Measurements from ENCODE around the gene ZNF624.

DNA sequence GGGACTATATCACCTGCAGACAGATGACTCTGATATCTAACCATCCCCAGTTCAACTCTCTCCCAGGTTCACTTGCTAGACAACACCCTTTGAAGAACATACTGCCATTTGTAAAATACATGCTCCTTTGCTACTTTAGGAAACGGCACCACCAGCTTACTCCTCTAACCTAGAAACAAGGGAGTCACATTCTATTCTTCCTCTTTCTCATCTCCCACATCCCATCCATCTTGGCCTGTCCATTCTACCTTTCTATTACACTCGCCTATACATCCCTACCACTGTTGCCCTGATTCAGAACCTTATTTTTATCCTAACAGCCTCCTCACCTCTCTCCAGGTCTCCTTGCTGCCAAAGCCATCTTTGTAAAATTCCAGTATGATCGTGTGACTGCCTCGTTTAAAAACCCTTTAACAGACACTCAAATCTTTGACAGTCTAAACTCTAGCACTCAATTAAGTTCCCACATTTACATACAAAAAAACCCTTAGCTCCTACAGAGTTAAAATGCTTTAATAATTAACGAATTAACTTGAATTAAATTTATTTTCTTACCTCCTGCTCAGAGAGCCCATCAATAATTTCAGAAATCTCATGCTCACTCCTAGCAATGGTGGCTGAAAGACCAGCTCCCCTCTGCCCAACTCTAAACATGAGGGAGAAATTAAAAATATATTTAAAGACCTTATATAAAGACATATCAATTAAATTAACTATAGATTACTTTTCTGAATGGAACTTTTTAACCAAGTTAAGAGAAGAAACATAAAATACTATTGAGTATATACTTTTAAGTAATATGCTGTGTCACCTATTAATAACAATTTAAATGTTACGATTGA is 72.1 kb downstream of the NCOR1 start:
- RRBS, result no CpG with 5 or more reads among the region's 6 CpGs

DNA sequence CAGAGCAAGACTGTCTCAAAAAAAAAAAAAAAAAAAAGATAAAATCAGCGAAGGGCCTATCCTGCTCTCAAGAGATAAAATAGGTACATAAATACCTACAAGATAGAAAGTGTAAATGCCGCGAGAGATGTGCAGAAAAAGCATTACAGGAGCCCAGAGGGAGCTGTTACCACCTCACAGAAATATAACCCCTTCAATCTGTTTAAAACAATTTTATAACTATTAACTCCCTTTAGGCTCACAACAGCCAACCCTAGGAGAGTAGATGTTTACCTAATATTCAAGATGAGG is 1.9 kb downstream of the NCOR1 start:
- RRBS, result no CpG with 5 or more reads among the region's 3 CpGs

DNA sequence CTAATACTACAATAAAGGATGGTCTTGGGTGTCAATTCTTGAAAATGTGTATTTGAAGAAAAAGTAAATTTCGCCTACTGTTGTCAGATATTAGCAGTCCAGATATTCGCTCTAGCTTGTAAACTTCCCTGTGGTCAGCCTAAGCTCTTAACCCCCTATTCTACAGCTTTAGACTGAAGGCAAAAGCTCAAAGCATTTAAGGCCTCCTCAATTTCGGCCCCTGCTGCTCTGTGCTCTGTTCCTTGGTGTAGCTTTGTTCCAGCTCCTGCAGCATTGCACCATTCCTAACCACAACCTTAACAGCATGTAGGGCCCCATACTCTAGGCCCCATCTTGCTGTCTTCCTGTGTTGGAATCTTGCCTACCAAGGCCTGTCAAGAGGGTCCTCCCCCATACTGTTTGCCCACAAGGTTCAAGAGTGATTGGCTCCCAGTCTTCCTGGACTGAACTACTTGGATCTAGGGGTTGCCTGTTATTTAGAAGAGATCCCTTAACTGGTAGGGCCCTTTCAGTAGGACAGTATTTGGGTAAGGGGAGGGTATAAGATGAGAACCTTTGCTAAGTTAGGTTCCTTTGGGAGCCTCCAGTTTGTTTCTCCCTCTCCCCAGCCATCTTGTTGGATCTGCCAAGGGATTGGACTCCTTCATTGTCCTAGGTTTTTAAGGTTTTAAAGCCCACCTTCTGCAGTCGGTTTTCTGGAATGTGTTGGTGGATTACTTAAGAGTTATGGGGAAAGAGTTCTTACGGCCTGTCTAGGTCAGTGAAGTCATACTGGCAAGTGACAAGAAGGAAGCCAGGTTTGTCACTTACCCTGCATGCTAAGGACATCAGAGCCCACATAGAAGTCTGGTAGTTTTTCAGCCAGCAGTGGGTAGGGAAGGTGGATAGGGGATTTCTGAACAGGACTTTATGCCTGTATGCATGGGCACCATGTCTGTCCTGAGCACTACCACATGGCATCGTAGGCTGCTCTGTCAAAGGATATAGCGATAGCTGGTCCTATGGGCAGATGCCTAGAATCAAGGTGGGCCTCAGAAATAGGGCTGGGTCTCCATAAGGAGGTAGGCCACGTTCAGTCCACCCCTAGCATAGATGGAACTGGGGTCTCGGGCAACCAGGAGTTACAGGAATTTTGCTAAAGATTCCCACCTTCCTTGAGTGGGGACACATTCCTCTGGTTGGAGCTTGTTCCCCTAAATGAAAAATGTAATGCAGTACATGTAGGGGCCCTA is 27.0 kb downstream of the TRPV2 start:
- RRBS, result no CpG with 5 or more reads among the region's 9 CpGs

- RRBS, result no CpG with 5 or more reads among the region's 6 CpGs
These were observed 14.9 kb downstream of the LRRC75A start for GRCh38 chr17:16477080-16477566.

DNA sequence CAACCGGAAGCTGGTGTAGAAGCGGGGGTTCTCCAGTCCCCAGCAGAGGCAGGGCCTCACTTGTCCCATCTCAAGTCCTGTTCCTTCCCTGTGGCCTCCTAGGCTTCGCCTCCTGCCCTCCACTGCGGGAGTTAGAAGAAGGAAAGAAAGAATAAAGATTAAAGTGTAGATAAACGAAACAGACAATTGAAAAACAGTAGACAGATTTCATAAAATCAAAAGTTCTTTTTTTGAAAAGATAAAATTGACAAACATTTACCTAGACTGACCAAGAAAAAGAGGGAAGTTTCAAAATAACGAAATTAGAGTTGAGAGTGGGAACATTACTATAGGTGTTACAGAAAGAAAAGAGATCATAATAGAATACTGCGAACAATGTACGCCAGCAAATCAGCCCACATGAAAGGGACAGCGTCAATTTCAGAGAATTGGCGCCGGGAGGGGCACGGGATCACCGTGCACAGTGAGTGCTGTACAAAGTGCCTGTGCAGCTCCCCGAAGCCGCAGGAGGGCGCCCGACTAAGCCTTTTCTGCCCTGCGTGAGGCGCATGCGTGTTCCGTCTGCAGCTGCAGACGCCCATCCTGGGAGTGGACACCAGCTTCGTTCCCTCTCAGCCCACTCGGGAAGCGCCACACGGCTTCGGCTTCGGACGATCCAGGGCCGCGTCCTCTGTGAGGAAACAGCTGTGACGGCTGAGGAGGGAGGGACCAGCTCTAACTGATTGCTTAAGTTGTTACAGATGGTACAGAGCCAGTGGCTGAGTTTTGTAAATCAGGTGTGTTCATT is 15.1 kb upstream of the ZNF287 start:
- RRBS, result no CpG with 5 or more reads among the region's 32 CpGs

DNA sequence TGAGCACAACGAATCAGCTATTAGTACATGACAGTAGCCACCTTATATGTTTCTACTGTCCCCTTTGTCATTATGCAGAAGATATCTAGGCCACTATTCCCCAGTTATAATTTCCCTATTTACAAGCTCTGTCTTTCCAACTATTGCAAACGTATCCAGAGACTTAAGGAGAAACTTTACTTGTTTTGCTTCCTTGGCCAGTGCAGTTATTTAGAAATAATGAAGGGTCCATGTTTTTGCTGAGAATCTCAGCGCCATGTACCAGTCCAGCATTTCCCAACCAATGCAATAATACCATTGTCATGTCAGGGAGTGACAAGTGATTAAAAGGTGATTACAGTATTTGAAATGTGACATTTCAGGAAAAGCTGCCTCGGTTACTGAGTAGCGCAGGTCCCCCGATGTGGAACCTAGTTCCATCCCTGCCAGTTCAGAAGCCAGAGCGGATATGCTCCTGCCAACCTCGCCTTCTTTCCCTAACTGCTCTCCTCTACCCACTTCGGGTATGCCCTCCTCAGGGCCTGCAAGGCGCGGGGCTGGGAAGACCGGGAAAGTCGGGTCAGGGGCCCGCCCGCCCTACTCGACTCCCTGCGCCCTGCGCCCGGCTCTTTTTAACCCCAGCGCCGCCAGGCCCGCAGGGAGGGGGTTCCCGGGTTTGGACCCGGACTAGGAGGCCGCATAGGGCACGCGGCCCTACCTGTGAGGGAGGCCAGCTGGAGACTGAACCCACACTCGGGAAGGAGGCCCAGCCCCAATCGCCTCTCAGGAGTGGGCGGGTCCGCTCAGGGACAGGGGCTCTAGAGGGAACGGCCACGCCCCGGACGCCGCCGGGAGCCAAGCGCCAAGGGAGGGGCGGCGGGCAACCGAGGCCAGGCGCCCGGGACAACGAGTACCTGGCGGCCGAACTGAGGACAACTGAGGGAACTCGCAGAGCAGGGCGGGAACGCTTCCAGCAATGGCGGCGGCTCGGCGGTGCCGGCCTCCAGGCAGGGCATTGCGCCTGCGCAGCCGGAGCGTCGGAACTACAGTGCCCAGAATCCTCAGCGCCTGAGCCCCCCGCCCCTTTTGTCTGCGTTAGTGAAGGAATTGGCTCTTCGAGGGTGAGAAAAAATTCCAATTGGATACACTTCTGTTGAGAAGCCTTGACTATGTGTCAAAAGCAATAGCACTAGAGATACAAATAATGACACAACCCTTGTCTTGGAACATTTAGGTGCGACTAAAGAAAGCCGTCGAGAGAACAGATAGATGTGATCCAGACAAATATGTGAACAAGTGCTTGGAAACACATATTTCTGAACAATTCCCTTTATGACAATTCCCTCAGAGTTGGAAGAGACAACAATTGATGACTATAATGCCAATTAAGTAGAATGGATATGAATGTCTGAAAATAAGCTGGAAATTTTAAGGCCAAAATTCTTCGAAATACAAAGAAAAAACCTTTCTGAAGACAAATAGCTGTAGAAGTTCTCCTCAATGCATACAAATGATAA is at the start of gene ZNF624:
TSS of gene ZNF624 (minus strand) at position 980 of the 1,496 bp plus-strand sequence.
- RRBS, result 1% methylated on average over 28 of the region's 67 CpGs

- RRBS, result no CpG with 5 or more reads among the region's 13 CpGs
These were observed 132.3 kb downstream of the CCDC144A start for GRCh38 chr17:16822375-16822646.

GRCh38 chr17:17021032-17022042 is 20.9 kb upstream of the MPRIP start:
- RRBS, result 39% methylated on average over 2 of the region's 20 CpGs

- RRBS, result no CpG with 5 or more reads among the region's 8 CpGs
These were observed 16.6 kb upstream of the MPRIP start for GRCh38 chr17:17025569-17026211.

DNA sequence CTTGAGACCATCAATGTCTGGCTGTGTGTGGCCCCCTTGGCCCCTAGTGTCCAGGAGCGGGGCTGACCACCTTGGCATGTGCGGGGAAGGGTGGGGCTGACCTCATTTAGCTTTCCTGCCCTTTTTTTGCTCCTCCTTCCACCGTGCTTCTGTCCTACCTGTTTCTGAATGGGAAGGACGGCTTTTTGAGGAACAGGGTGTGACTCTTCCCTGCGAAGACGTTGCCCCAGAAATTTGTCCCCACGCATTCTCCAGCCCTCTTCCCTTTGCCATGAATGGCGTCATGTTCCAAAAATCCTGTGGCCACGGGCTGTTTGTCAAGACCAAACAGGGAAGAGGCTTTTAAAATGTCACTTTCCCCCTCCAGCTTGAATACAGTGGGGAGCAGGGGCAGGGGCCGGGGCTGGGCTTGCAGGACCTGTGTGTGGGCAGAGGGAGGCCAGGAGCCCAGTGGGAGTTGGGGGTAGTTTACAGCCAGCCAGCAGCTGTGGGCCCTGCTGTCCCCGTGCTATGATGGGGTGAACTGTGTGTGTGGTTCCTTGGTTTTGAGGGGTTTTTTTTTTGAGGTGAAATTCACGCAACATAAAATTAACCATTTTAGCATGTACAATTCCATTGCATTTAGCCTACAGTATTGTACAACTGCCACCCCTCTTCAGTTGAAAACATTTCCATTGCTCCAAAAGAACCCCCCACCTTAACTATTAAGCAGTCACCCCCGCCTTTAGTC is 14.0 kb downstream of the MPRIP start:
- RRBS, result no CpG with 5 or more reads among the region's 13 CpGs

- RRBS, result no CpG with 5 or more reads among the region's 9 CpGs
These were observed 56.4 kb downstream of the MPRIP start for GRCh38 chr17:17098548-17099214.

- RRBS, result 91% methylated on average over 5 of the region's 12 CpGs
These were observed 29.0 kb downstream of the PLD6 start for GRCh38 chr17:17177126-17177479.

- RRBS, result no CpG with 5 or more reads among the region's 15 CpGs
These were observed 18.3 kb downstream of the PLD6 start for GRCh38 chr17:17187693-17188383.

GRCh38 chr17:17228814-17229121 is 8.2 kb downstream of the FLCN start:
- RRBS, result no CpG with 5 or more reads among the region's 4 CpGs

DNA sequence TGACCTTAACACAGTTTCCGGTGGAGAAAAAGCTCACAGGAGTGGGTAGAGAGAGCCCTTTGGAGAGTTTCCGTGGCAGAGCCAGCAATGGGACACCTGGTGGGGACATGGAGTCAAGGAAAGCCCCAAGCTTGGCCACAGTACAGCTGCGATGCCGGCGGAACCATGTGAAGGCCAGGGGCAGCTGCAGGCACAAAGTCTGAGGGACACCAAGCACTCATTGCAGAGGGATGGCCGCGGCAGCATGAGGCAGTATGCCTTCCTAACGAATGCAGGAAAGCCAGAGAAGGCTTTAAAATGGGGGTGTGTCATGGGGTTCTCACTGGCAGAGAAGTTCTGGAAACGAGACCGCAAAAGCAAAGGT is 7.3 kb downstream of the FLCN start:
- RRBS, result 100% methylated on average over 2 of the region's 10 CpGs

- RRBS, result no CpG with 5 or more reads among the region's 21 CpGs
These were observed 60.9 kb downstream of the NT5M start for GRCh38 chr17:17363650-17364914.

- RRBS, result no CpG with 5 or more reads among the region's 17 CpGs
These were observed 30.9 kb upstream of the MED9 start for GRCh38 chr17:17445554-17446579.

- RRBS, result no CpG with 5 or more reads among the region's 5 CpGs
These were observed 29.4 kb upstream of the MED9 start for GRCh38 chr17:17447224-17447894.

DNA sequence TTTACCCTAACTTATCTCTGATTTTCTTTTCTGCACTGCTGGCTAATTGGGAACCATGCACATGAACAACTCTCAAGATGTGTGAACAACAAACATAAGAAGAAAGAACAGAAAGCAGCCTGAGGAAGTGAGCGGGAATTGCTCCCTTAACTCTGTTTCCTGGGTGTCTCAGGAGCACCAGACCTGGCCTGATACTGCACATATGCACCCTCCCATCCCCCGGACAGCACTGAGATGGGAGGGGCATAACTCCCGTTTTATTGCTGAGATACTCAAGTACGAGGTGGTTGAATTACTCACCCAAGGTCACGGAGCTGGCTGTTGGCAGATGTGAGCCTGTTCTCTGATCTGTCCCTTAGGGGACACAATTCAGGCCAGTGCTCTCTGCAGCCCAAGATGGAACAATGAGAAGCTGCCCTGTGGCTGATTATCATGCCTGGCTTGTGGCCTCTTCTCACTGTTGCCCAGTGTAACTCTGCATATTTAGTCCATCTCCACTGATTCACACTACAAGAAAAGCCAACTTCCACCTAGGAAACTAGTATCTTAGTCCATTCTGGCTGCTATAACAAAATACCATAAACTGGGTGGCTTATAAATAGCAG is 9.1 kb upstream of the MED9 start:
- RRBS, result no CpG with 5 or more reads among the region's 5 CpGs

- RRBS, result 16% methylated on average over 6 of the region's 21 CpGs
These were observed 2.8 kb downstream of the RASD1 start for GRCh38 chr17:17493050-17494143.